Melanocyte of skin (primary cell): Measurements from ENCODE around the gene GLB1L3.

GRCh38 chr11:134275899-134277068 is at the start of gene GLB1L3:
Gene GLB1L3 (plus strand): TSS chr11:134276379.
- CAGE, long polyA plus RNA, 2 experiments: no peak in any of the 2 experiments

DNA sequence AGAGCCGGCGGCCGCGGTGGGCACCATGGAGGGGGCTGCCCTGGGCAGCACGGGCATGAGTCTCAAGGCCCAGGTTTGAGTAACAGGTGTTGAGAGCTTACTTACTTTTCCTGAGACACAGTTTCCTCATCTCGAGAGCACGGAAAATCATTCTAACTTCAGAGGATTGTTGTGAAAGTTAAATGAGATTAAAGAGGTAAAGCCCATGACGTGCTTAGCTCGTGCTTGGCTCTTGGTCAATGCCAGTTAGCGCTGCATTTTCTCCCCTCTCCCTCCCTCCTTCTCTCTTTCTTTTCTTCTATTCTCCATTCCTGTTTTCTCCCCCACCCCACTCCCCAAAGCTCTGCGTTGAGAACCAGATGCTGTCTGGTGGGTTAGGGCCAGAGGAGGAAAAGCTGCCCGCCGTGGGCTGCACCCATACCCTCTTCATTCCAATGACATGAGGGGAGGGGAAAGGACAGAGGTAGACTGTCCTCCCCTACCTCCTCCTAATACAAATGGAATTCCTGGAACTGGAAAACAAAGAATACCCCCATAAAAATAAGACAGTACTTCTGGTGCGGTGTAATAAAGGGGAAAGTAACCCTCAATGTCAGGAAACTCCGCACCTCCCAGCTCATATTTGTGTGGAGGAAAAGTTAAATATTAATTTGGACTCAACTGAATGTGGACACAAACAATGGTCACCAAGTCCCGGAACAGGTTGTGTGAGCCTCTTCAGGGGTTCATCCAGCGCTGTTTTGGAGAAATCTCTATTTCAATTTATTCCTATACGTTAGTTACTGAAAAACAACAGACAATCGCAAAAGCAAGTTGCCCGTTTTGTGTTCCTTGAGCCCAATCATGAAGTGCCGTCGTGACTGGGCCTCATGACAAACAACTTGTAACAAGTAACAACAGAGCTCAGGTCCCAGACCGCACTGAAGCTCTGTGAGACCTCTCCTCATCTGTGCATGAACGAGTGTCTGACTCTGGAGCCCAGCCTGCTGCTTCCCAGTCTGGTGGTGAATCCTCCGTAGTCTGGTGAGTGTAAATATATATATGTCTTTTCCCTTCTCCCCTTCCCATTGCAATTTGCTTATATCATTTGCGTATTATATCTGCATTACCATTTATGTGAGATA is 54.9 kb upstream of the B3GAT1 start:
- CAGE, long polyA plus RNA, 2 experiments: no peak in any of the 2 experiments

GRCh38 chr11:134497663-134497985 is 85.6 kb upstream of the B3GAT1 start:
- CAGE, long polyA plus RNA, 2 experiments: no peak in any of the 2 experiments

DNA sequence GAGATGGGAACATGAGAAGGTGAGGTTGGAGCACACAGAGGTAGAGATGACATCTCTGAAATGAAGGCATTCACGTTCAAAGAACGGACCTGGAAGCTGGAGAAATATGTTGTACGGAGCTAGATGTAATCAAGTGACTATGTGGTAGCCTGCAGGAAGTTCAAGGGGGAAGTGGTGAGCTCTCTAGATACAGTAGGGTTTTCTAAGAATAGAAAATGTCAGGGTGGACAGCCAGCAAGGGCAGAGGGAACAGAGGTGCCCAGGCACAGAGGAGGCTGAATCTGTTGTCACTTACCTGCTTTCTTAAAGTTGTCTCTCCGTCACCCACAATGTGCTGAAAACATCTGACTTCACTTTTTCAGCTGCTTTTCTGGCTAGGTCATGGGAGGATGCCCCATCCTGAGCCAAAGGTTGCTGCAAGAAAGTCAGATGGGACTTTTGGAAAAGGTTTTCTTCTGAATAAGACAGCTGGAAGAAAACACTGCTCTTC is 171.4 kb upstream of the B3GAT1 start:
- CAGE, long polyA plus RNA, 2 experiments: no peak in any of the 2 experiments